ENCODE measurements around the genes SPIB, CTU1 and CD33.

DNA sequence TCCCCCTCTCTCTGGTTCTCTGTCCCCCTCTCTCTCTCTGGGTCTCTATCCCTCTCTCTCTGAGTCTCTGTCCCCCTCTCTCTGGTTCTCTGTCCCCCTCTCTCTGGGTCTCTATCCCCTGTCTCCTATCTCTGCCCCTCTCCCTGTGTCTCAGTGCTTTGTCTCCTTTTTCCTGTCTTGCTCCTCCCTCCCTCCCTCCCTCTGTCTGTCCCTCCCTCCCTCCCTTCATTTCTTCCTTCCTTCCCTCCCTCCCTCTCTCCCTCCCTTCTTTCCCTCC lies 6.7 kb upstream of the IZUMO2 start:
- PRO-cap: no peak
- RAMPAGE, long total RNA, 2 experiments: no peak in any of the 2 experiments

GRCh38 chr19:50257261-50257701 lies 53.9 kb downstream of the MYH14 start:
- PRO-cap: no peak
- RAMPAGE, long total RNA, 2 experiments: no peak in any of the 2 experiments

DNA sequence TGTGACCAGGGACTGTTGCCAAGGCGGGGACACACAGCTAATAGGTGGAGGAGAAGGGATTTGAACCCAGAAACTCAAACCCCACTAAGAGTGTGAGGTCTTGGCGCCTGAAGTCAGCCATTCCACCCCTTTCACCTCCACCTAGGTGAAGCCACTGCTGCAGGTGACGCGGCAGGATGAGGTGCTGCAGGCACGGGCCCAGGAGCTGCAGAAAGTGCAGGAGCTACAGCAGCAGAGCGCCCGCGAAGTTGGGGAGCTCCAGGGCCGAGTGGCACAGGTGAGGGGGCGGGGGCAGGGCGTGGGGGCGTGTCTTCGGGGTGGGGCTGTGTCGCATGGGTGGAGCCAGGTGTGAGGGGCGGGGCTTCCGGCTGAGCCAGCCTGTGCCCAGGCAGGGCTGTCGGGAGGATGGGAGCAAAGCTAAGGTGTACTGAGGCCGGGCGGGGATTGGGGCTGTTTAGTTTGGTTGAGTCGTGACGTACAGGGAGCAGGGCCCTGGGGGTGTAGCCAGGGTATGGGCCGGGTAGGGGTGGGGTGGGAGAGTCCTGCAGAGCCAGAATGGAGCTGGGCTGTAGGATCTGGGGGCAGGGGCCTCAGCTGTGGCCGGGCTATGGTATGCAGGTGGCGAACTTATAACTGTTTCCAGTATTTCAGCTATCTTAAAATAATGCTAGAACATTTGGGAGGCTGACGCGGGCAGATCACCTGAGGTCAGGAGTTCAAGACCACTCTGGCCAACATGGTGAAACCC lies 62.3 kb downstream of the KCNC3 start:
- PRO-cap: no peak
- RAMPAGE, long total RNA, 2 experiments: no peak in any of the 2 experiments

DNA sequence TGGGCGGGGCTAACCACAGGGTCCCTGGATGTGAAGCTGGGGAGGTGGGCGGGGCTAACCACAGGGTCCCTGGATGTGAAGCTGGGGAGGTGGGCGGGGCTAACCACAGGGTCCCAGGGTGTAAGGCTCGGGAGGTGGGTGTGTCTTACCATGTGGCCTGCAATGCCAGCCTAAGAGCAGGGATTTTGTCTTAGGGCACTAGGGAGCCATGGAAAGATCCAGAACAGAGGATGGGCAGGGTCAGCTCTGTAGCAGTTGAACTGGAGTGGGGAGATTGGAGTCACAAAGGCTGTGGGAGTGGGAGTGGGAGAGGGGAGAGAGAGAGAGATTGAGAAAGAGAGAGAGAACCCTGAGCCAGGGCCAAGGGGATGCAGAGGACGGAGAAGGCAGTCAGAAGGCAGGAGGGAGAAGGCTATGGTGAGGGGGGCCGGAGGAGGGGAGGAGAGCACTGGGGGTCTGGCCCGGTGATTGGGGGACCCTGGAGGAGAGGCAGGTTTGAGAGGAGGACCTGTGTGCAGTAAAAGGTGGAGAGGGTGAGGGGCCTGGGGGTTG lies 36.6 kb downstream of the KCNC3 start:
- PRO-cap: no peak
- RAMPAGE, long total RNA, 2 experiments: no peak in any of the 2 experiments

DNA sequence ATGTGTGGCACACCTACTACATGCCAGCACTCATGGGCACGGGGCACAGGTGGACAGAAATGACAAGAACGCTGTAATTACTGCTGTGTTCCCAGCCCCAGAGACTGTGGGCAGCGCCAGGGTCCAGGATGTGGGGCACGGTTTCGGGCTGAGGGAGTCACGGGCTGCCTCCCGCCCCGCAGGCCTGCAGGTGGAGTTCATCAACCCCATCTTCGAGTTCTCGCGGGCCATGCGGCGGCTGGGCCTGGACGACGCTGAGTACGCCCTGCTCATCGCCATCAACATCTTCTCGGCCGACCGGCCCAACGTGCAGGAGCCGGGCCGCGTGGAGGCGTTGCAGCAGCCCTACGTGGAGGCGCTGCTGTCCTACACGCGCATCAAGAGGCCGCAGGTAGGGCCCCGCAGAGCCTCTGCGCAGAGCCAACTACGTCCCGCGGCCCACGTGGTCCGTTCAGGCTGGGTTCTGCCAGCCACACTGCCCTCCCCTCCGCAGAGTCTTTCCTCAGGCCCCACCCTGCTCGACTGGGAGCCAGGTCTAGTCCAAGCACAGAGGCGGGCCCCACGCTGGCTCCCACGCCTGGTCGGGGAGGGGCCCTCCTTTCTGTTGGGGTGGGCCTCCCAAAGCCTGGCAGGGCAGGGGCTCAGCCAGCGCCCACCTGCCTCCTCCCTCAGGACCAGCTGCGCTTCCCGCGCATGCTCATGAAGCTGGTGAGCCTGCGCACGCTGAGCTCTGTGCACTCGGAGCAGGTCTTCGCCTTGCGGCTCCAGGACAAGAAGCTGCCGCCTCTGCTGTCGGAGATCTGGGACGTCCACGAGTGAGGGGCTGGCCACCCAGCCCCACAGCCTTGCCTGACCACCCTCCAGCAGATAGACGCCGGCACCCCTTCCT lies 2.1 kb upstream of the POLD1 start:
- PRO-cap: no peak
- RAMPAGE, long total RNA, 2 experiments: no peak in any of the 2 experiments

DNA sequence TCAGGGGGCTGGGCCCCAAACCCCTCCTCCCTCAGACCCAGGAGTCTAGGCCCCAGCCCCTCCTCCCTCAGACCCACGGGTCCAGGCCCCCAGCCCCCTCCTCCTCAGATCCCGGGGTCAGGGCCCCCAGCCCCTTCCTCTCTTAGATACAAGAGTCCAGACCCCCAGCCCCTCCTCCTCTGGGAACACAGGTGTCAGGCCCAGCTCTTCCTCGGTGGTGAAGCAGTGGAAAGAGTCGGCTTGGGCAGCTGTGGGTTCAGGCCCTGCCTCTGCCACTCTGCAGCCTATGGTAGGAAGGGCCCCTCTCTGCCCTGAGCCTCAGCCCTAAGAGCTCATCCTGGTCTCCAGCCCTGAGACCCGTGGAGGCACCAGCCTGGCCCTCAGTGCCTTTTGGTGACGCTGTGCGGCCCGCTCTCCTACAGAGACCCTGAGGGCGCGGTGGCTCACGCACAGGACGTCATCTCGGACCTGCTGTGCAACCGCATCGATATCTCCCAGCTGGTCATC lies 3.7 kb upstream of the SPIB start:
- PRO-cap: no peak
- RAMPAGE, long total RNA, 2 experiments: no peak in any of the 2 experiments

DNA sequence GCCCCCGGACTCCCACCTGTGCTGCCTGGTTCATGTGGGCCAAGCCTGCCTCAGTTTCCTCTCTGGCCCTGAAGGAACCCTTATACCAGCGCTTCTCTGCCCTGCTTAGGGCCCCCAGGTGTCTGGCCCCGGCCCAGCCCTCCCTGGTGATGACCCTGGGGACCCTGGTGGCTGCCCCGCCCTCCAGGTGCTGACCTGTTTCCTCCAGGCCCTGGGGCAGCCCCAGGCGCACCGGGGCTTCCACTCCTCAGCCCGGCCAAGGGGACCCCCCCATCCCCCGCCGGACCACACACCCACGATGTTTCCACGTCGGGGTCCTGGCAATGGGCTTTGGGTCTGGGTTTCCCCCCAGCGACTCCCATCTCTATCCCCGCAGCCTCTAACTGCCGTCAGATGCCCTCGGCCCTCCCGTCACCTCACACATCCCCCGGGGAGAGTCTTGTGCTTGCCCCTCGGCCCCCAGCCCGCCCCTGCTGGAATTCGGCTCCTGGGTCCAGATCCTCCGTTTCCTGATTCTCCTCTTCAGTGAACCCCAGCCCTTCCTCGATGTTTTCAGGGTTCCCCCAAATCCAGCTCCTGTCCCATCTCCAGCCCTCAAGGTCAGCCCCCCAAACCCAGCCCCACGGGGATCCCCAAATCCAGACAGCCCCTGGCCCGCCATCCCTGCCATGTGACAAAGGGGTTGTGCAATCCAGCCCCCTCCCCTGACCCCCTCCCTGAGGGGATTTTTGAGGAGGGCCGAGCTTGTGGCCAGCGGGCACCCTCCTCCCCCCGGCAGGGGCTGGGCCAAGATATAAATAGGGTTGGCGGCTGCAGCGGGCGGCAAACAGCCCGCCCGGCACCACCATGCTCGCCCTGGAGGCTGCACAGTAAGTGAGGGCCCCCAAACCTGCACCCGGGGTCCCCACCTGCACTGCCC lies at the start of gene SPIB:
Gene SPIB (plus strand): TSS at position 822 of the 919 bp plus-strand sequence.
- PRO-cap: no peak
- RAMPAGE, long total RNA, 2 experiments: no peak in any of the 2 experiments

DNA sequence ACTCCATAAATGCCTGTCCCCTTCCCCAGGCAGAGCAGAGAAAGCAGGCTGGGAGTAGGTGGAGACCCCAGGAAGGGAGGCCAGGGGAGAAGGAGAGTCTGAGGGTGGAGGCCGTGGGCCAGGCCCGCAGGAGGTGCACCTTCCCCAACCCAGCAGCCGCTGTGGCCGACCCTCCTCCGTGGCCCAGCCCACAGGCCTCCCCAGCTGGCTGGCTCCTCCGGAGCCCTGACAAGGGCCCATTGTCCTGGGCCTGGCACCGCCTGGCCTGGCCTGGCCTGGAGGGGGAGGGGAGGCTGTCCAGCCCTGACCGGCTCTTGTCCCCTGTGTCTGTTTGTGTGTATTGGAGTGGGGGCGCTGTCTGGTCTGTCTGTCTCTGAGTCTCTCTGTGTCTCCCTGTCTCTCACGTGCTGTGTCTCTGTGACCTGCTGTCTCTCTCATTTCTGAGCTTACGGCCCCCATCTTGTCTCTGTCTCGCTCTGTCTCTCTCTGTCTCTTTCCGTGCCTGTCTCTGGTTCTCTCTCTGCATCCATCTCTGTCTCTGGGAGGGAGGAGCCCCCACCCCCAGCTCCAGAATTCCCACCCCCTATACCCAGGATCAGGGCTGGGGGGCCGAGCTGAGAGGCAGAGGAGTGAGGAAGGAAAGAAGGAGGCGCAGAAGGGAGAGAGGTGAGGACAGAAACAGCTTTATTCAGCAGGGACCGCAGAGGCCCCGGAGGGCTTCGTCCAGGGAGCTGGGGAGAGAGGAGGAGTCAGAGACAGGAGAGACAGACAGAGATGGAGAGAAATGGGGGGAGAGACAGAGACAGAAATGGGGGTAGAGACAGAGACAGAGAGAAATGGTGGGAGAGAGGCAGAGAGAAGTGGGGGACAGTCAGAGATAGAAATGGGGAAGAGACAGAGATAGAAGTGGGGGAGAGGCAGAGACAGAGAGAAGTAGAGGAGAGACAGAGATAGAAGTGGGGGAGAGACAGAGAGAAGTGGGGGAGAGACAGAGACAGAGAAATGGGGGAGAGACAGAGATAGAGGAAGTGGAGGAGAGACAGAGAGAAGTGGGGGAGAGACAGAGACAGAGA lies 14.0 kb downstream of the JOSD2 start:
- PRO-cap: bidirectional peak, plus-strand start at position 654 of the sequence, minus-strand start at position 330 of the sequence
- RAMPAGE, long total RNA, 2 experiments: no peak in any of the 2 experiments

DNA sequence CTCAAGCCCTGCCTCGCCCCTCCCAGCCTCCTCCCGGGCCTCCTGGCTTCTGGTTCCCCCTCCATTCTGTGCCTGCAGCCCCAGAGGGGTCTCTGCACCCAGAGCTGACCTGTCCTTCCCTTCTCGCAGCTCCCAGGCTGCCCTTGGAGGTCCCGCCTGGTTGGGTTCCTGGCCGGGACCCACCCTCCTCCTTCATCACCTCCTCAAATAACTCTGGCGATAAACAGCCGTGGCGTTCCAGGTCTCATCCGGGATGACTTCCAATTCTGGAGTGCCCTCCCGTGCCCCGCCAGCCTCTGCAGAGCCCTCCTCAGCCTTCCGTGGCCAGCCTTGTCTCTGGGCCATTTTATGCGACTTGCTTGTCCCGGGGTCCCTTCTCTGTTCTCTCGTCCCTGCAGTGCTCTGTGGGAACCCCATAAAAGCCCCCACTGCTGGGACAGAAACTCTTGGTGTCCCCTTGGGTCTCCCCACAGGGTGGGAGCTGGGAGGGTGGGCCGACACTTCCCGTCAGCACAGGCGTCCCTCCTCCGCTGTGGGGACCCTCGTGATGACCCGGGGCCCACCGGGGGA lies 9.2 kb downstream of the JOSD2 start:
- PRO-cap: bidirectional peak, plus-strand start at position 263 of the sequence, minus-strand start at position 145 of the sequence
- RAMPAGE, long total RNA, 2 experiments: start-site peak on the minus strand in 1 of 2 experiments, centred at position 160 of the sequence, 21 reads per replicate

GRCh38 chr19:50505967-50506414 lies 5.0 kb downstream of the JOSD2 start:
- PRO-cap: no peak
- RAMPAGE, long total RNA, 2 experiments: no peak in any of the 2 experiments

- PRO-cap: no peak
- RAMPAGE, long total RNA, 2 experiments: no peak in any of the 2 experiments
These were observed 12.3 kb downstream of the LRRC4B start for GRCh38 chr19:50555865-50556489.

GRCh38 chr19:50830196-50830718 lies 3.1 kb downstream of the KLK15 start:
- PRO-cap: no peak
- RAMPAGE, long total RNA, 2 experiments: no peak in any of the 2 experiments

DNA sequence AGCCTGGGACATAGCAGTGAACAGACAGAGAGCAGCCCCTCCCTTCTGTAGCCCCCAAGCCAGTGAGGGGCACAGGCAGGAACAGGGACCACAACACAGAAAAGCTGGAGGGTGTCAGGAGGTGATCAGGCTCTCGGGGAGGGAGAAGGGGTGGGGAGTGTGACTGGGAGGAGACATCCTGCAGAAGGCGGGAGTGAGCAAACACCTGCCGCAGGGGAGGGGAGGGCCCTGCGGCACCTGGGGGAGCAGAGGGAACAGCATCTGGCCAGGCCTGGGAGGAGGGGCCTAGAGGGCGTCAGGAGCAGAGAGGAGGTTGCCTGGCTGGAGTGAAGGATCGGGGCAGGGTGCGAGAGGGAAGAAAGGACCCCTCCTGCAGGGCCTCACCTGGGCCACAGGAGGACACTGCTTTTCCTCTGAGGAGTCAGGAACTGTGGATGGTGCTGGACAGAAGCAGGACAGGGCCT lies 4.2 kb downstream of the KLK3 start:
- PRO-cap: no peak
- RAMPAGE, long total RNA, 2 experiments: no peak in any of the 2 experiments

GRCh38 chr19:50911955-50912407 lies 786 bp upstream of the KLK4 start:
- PRO-cap: no peak
- RAMPAGE, long total RNA, 2 experiments: no peak in any of the 2 experiments

GRCh38 chr19:51027413-51028377 lies 1.3 kb upstream of the KLK11 start:
- PRO-cap: no peak
- RAMPAGE, long total RNA, 2 experiments: start-site peak on the minus strand in 1 of 2 experiments, at chr19:51027570-51027684 at its widest, 64 reads per replicate

GRCh38 chr19:51108242-51108962 lies at the start of gene CTU1:
TSS of gene CTU1 (minus strand) at chr19:51108409.
- PRO-cap: bidirectional peak, plus-strand start at chr19:51108597, minus-strand start at chr19:51108409; unidirectional peak, plus-strand start at chr19:51108863
- RAMPAGE, long total RNA, 2 experiments: no peak in any of the 2 experiments

DNA sequence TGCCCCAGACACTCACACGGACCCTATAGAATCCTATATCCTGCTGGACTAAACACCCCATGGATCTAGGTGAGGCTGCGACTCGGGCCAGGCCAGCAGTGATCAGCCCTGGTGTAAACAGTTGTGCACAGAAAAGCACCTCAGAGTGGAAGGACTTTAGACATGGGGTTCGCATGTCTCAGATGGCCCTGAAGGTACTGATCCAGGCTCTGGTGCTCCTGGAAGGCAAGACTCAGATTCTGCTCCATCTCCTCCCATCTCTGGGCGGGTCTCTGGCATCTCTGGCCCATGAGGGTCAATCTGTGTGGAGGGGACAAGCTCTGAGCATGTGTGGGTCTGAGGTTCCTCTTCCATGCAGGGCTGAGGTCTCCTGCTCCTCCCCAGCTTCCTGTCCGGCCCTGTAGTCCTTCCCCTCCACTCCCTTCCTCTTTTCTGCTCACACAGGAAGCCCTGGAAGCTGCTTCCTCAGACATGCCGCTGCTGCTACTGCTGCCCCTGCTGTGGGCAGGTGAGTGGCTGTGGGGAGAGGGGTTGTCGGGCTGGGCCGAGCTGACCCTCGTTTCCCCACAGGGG lies at the start of gene CD33:
Gene CD33 (plus strand): TSS at position 433 of the 573 bp plus-strand sequence.
- PRO-cap: no peak
- RAMPAGE, long total RNA, 2 experiments: start-site peak on the plus strand in 2 of 2 experiments, centred at positions 447 to 450 of the sequence, 33 to 73 reads per replicate

DNA sequence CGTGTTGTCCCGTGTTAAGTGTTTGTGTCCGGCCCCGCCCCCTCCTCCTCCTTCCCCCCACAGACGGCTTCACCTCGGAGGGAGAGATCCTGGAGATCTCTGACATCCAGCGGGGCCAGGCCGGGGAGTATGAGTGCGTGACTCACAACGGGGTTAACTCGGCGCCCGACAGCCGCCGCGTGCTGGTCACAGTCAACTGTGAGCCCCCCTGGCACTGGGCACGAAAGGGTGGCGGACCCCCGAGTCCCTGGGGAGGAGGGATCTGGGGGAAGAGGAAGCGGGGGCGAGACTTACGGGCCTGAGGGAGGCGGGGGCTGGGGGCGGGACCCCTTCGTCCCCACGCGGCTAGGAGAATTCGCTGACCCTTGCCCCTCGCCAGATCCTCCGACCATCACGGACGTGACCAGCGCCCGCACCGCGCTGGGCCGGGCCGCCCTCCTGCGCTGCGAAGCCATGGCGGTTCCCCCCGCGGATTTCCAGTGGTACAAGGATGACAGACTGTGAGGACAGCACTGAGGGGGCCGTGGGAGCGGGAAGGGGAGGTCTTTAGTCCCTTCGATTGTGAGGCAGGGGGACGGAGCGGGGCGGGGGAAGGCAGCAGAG lies 15.1 kb downstream of the VSIG10L start:
- PRO-cap: no peak
- RAMPAGE, long total RNA, 2 experiments: no peak in any of the 2 experiments

- PRO-cap: unidirectional peak, plus-strand start at chr19:51365542; bidirectional peak, plus-strand start at chr19:51365880, minus-strand start at chr19:51365670
- RAMPAGE, long total RNA, 2 experiments: no peak in any of the 2 experiments
These were observed 677 bp downstream of the ETFB start for GRCh38 chr19:51365411-51366011.

GRCh38 chr19:51408810-51409463 lies 8.5 kb downstream of the SIGLEC10 start:
- PRO-cap: no peak
- RAMPAGE, long total RNA, 2 experiments: no peak in any of the 2 experiments

All from right atrium auricular region (tissue), 2 donors.